Endothelial cell (in vitro differentiated cells): Measurements from ENCODE around the gene ZDBF2.

DNA sequence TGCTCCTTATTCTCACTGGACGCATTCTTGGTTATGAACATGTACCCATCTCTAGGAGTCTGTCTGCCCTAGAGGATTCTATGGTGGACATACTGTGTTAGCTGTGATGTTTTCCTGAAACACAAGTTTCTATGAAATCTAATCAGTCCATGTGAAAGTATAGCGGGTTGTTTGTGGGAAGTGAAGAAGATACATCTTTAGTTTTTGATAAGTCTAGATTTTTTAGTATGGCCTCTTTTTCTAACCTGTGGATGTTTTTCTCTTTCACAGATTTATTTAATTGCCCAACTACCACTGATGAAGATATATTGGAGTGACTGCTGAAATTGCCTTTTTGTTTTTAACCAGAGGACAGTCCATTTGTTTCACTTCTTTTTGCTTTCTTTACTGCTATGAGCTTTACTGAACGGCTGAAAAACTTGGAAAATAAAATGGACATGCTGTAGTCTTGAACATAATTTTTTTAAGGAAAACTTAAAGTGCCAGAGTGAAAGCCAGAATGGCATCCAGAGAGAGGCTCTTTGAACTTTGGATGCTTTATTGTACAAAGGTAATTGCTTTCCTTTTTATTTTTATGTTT, 1.3 kb downstream of the NBEAL1 start:
- PRO-cap = no peak

GRCh38 chr2:203535330-203536102, 415 bp upstream of the RAPH1 start:
- PRO-cap = bidirectional peak, plus-strand start at chr2:203535479, minus-strand start at chr2:203535263; bidirectional peak, plus-strand start at chr2:203535581, minus-strand start at chr2:203535651; bidirectional peak, plus-strand start at chr2:203535837, minus-strand start at chr2:203535781

GRCh38 chr2:203580772-203581306, 45.7 kb upstream of the RAPH1 start:
- PRO-cap = no peak

GRCh38 chr2:203584774-203585324, 49.7 kb upstream of the RAPH1 start:
- PRO-cap = no peak

GRCh38 chr2:203708783-203709390, 2.4 kb downstream of the CD28 start:
- PRO-cap = no peak

DNA sequence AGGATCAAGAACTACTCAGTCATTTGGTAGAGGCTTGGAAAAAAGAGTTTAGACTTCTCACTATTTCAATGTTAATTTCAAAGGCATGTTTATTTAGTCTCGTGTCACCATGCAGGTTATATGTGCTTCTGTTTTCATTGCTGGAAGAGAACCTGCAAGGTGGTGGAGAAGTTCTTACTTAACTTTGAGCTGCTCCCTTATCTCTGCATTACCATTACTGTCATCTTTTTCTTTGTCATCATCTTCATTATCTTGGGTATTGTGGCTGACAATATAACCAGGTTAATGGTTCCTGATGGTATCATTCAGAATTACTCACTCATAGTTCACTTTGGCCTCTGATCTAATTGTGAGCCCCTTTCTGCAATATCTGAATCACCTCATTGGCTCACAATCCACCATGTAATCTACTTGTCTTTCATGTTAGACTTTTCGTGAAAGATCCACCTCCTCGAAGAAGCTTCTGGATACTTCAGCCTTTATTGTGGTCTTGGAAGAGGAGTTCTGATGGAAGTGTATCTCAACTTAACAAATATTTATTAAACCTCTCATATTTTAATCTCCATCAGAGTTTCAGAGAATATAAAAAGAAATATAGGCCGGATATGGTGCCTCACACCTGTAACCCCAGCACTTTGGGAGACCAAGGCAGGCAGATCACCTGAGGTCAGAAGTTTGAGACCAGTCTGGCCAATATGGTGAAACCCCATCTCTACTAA, 5.0 kb downstream of the CD28 start:
- PRO-cap = no peak

DNA sequence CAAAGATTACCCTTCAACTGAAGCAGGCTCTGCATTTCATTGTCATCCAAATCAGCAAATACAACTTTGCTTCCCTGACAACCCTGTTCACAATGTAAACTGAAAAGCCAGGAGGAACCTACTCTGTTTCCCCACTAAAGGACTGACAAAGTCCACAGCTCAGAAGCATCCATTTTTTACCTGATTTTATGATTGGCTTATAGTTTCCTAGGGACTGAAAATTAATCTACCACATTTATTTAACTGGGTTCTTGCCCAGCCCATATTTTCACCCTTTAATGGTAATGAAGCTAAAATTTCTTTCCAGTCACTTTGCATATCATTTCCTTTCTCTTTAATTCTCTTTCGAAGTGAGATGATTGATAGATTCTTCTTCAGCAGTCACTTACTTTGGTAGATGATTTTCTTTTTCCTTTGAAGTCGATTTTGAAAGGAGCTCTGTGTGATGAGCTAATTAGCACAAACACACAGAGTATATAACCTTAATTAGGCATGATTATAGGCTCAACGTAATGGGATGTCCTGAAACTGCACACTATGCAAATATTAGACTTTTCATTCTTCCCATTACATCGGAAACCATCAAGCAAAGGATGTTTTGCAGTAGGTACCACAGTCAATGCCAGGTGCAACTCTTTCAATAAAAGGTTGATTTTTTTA, 6.5 kb upstream of the CTLA4 start:
- PRO-cap = no peak

GRCh38 chr2:203933887-203934712, 2.5 kb upstream of the ICOS start:
- PRO-cap = no peak

- PRO-cap = no peak
Observed at GRCh38 chr2:203951307-203952025, 14.9 kb downstream of the ICOS start.

DNA sequence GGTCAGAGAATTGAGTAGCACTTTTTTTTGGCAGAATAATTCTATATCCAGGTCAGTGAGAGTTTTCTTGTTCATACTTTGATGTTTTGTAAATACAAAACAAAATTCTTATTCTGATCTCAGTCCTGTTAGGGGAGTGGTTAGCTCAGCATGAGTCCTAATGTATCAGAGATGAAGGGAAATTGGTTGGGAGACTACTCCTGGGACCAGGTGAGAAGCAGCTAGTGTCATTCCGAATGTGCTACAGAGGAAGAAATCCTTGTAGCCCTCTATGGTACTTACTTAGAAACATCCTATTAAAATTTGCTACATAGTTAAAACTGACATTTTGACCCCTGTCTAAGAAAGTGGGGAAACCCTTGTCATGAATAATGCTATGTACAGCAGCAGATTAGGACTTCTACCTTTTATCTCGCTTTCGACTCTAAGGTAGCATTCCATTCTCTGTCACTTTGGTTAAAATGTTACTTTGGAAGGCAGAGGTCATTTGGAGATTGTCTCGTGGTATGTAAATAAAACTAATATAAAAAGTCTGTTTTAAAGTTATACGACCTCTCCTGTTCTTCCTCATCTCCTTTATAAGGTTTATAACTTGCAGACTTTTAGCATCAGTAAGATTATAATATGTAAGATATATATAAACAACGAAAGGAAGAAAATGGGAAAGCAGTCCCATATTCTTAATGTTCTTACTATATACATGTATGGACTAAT, 65.9 kb downstream of the PARD3B start:
- PRO-cap = no peak

GRCh38 chr2:204741889-204742394, 196.7 kb downstream of the PARD3B start:
- PRO-cap = no peak

GRCh38 chr2:205679859-205680621, 2.3 kb upstream of the NRP2 start:
- PRO-cap = bidirectional peak, plus-strand start at chr2:205680323, minus-strand start at chr2:205680062

GRCh38 chr2:205733479-205734083, 51.3 kb downstream of the NRP2 start:
- PRO-cap = no peak

DNA sequence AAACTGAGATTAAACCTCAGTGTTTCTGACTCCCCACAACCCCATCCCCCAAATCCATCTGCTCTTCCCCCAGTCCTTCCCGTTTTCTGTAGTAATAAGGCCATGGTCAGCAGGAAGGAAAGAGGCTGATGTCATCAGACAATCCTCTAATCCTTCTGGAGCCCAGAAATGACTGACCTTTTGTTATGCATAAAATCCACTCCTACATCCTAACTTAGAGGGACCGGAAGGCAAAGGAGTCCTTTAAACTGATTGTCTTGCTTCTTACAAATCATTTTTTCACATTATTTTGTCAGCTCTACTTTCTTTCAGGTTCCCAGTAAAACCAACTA, 155.7 kb downstream of the INO80D start:
- PRO-cap = bidirectional peak, plus-strand start at position 218 of the sequence, minus-strand start at position 88 of the sequence

GRCh38 chr2:206073556-206074211, 12.3 kb downstream of the INO80D start:
- PRO-cap = no peak

- PRO-cap = no peak
Observed at GRCh38 chr2:206267581-206267780, 7.0 kb upstream of the ZDBF2 start.

DNA sequence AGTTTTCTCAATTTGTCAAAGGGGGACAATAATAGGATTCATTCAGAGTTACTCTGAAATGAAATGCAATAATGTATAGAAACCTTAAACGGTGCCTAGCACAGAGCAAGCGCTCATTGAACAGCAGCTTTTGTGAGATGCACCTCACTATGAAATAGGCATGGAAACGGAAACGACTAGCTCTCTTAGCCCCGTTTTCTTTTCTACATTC, 408 bp upstream of the ZDBF2 start:
- PRO-cap = unidirectional peak, plus-strand start at position 147 of the sequence

DNA sequence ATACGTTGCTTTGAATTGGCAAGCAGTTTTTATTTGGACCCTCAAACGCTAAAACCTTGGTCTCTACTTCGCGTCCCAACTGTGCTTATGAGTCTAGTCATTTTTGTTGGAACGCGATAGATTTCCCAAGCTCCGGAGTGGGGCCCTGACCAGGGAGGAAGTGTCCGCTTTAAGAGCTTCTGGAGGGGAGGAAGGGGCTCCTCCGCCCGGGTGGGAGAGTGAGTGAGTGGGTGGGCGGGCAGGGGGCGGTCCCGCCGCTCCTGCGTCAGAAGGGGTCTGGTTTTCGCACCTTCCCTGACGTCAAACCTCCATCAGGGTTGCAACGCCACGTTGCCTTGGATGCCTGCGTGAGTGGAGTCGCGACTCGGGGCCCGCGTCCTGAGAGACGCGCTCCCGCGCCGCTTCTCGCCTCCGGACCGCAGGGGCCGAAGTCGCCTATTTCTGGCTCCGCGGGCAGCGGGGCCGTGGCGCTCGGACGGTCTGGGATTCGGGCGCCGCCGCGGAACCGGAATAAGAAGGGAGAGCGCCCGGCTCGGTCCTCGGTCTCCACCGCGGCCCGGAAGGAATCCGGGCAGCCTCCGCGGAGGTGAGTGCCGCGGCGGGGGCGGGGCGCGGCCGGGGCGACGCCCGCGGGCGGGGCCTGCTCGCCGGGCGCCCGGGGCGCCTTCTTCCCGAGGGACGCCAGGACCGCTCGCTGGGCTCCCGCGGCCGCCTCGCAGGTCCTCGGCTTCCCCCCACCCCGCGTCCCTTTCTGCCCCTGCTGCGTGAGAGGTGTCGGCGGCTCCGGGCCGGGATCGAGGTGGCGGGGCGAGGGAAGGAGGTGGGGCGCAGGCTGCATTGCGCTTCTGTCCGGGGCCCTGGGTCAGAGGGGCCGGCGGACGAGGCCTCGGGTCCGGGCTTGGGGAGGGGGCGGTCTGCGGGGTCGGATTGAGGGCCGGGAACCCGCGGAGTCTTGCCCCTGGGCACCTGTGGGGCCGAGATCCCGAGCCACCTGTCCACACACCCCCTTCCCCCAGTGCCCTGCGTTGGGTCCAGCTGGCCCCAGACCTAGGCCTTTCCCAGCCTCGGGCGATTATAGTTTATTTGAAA, at the start of gene ZDBF2:
TSS of gene ZDBF2 (plus strand) at position 303 of the 1,089 bp plus-strand sequence.
- PRO-cap = bidirectional peak, plus-strand start at position 328 of the sequence, minus-strand start at position 563 of the sequence

DNA sequence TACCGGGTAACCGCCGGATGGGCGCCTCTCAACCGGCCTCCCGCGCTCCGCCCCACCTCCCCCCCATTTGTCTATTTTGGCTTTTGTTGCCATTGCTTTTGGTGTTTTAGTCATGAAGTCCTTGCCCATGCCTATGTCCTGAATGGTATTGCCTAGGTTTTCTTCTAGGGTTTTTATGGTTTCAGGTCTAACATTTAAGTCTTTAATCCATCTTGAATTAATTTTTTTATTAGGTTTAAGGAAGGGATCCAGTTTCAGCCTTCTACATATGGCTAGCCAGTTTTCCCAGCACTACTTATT, 32.4 kb upstream of the ADAM23 start:
- PRO-cap = no peak

GRCh38 chr2:206460063-206460290, 16.6 kb downstream of the ADAM23 start:
- PRO-cap = no peak